Keratinocyte (primary cell): Measurements from ENCODE around the genes FER and CAMK4.

DNA sequence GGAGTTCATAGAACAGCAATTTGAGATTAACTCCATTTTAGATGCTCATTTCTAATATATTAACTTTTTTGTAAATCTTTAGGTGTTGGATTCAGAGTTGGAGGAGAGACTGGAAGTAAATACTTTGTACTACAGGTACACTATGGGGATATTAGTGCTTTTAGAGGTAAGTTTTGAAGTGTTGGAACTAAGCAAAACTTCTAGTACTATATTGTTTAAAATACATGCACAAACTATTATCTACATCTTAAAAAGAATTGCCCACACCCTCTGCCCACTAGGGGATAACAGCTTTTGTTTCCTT lies 171.3 kb downstream of the PAM start:
CAGE:
- cytosol, long polyA minus RNA: no peak
- cytosol, long polyA plus RNA: no peak
- long polyA plus RNA: no peak
- nucleus, long polyA minus RNA: no peak
- nucleus, long polyA plus RNA: no peak

GRCh38 chr5:103017071-103017637 lies 102.8 kb downstream of the GIN1 start:
CAGE:
- cytosol, long polyA minus RNA: no peak
- cytosol, long polyA plus RNA: no peak
- long polyA plus RNA: no peak
- nucleus, long polyA minus RNA: no peak
- nucleus, long polyA plus RNA: no peak

CAGE:
- cytosol, long polyA minus RNA: no peak
- cytosol, long polyA plus RNA: no peak
- long polyA plus RNA: no peak
- nucleus, long polyA minus RNA: no peak
- nucleus, long polyA plus RNA: no peak
These were observed 84.5 kb downstream of the GIN1 start for GRCh38 chr5:103035446-103035877.

DNA sequence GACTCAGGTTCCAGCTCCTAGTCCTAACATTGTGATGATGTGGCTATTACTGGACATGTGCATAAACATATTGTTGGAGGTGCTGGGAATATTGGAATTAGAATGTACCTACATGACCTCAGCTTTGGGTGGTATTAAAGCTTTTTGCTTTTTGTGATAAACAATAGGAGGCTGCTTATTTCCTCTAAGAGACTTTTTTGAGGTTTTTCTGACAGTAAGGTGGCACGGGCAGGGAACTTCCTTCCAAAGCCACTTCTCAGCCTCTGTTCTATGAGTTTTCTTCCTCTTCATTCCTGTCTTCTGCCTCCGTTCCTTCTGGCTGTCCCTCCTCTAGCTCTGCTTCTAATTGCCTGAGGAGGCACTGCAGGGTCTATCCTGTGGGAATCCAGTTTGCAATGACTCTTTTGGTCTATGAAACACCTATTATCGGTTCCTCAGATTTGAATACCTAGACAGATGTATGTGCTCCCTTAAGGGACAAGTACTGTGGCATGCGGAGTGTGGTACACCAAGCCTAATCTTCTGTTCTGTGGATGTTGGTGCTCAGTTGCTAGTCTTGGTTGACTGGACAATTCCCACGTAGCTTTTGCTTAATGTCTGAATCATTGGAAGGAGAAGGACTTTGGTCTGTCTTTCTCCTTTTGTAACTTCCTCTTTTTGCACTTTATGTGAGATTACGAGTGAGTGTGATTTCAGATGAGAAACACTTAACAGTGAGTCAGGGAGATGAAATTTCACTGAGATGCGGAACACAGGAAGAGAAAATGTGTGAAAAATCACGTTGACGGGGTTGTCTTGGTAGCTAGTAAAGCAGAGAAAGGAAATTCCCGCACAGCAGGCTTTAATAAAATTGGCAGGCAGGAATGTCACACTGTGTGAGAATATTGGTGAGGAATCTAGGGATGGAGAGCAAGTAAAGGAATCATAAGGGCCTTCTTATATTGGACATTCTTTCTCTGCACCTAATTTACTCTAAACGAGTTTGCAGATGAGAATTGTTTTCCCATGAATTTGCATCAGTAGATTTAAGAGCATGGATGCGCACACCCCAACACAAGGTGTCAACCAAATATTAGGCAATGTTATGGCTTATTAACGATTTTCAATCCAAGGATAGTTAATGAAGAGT lies 305.2 kb downstream of the EFNA5 start:
CAGE:
- cytosol, long polyA minus RNA: no peak
- cytosol, long polyA plus RNA: no peak
- long polyA plus RNA: no peak
- nucleus, long polyA minus RNA: no peak
- nucleus, long polyA plus RNA: no peak

GRCh38 chr5:107476748-107477276 lies 193.9 kb downstream of the EFNA5 start:
CAGE:
- cytosol, long polyA minus RNA: no peak
- cytosol, long polyA plus RNA: no peak
- long polyA plus RNA: no peak
- nucleus, long polyA minus RNA: no peak
- nucleus, long polyA plus RNA: no peak

DNA sequence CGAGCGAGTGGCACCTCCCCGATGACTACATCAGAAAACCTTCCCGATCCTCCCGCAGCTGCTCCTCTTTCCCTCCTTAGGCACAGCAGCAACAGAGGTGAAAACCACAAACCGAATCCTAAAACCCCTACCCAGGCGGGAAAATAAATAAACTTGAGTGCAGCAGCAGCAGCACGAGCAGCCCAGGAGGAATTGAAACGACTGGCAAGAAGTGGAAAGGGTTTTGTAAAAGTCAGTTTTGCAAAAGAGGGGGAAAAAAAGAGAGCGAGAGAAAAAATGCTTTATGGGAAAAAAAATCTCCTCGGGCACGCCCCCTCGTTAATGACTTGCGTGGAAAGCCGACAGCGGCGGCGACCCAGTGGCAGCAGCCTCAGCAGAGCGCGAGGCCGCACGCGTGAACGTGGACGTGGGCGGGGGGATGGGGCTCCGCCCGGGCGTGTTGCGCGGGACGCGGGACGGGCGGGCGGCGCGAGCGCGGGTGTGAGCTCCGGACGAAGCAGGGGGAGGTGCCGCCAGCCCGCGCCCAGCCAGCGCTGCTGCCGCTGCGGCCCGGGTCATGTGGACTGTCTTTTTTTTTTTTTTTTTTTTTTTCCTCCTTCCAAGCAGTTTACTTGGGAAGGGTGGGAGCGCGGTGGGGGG lies 1.3 kb upstream of the EFNA5 start:
CAGE:
- cytosol, long polyA minus RNA: no peak
- cytosol, long polyA plus RNA: no peak
- long polyA plus RNA: no peak
- nucleus, long polyA minus RNA: no peak
- nucleus, long polyA plus RNA: no peak

GRCh38 chr5:108081973-108082418 lies 299.9 kb downstream of the FBXL17 start:
CAGE:
- cytosol, long polyA minus RNA: no peak
- cytosol, long polyA plus RNA: no peak
- long polyA plus RNA: no peak
- nucleus, long polyA minus RNA: no peak
- nucleus, long polyA plus RNA: no peak

CAGE:
- cytosol, long polyA minus RNA: no peak
- cytosol, long polyA plus RNA: no peak
- long polyA plus RNA: no peak
- nucleus, long polyA minus RNA: start-site peak on the minus strand at chr5:108367851-108367951, 18 reads; start-site peak on the minus strand at chr5:108368106-108368142, 7 reads
- nucleus, long polyA plus RNA: no peak
These were observed 14.1 kb downstream of the FBXL17 start for GRCh38 chr5:108367678-108368256.

CAGE:
- cytosol, long polyA minus RNA: start-site peak on the plus strand at chr5:108747869-108747946, 15 reads
- cytosol, long polyA plus RNA: start-site peak on the plus strand at chr5:108747885-108747967, 42 and 25 reads in 2 replicates
- long polyA plus RNA: start-site peak on the plus strand at chr5:108747911-108747955, 27 and 24 reads in 2 replicates
- nucleus, long polyA minus RNA: start-site peak on the plus strand at chr5:108747882-108747926, 60 reads
- nucleus, long polyA plus RNA: start-site peak on the plus strand at chr5:108747907-108747949, 24 and 23 reads in 2 replicates
These were observed at the start of gene FER for GRCh38 chr5:108747541-108748141. FER (plus strand) TSS chr5:108747897.

CAGE:
- cytosol, long polyA minus RNA: no peak
- cytosol, long polyA plus RNA: no peak
- long polyA plus RNA: no peak
- nucleus, long polyA minus RNA: no peak
- nucleus, long polyA plus RNA: no peak
These were observed 12.9 kb downstream of the FER start for GRCh38 chr5:108760536-108760973.

DNA sequence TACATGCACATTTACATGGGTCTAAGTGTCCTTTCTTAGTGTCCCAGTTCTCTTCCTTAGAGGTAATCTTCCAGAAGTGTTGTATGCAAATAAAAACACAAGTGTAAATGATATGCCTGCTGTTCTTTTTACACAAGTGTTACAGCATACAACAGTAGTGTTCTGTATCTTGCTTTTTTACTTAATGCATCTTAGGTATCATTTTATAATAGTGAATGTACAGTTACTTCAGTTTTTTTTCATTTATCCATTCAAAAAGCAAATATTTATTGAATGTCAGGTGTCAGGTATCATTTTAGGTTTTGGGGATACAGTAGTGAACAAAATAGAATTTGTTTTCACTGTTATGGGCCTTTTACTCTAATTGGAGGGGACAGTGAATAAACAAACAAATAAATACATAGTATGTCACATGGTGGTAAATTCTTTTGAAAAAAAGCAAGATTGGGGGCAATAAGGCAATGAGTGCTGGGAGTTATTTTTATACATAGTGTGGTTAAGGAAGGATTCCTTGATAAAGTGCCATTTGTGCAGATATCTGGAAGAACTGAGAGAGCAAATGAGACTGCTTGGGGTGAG lies 156.2 kb downstream of the FER start:
CAGE:
- cytosol, long polyA minus RNA: no peak
- cytosol, long polyA plus RNA: no peak
- long polyA plus RNA: no peak
- nucleus, long polyA minus RNA: no peak
- nucleus, long polyA plus RNA: no peak

GRCh38 chr5:108912241-108913013 lies 164.7 kb downstream of the FER start:
CAGE:
- cytosol, long polyA minus RNA: no peak
- cytosol, long polyA plus RNA: no peak
- long polyA plus RNA: no peak
- nucleus, long polyA minus RNA: no peak
- nucleus, long polyA plus RNA: no peak

GRCh38 chr5:109334041-109334573 lies 75.7 kb downstream of the PJA2 start:
CAGE:
- cytosol, long polyA minus RNA: no peak
- cytosol, long polyA plus RNA: no peak
- long polyA plus RNA: no peak
- nucleus, long polyA minus RNA: no peak
- nucleus, long polyA plus RNA: no peak

GRCh38 chr5:109790441-109791238 lies 100.9 kb downstream of the MAN2A1 start:
CAGE:
- cytosol, long polyA minus RNA: no peak
- cytosol, long polyA plus RNA: no peak
- long polyA plus RNA: no peak
- nucleus, long polyA minus RNA: no peak
- nucleus, long polyA plus RNA: no peak

CAGE:
- cytosol, long polyA minus RNA: no peak
- cytosol, long polyA plus RNA: no peak
- long polyA plus RNA: no peak
- nucleus, long polyA minus RNA: start-site peak on the plus strand at chr5:109867859-109867929, 85 reads
- nucleus, long polyA plus RNA: no peak
These were observed 177.9 kb downstream of the MAN2A1 start for GRCh38 chr5:109867423-109868169.

CAGE:
- cytosol, long polyA minus RNA: no peak
- cytosol, long polyA plus RNA: no peak
- long polyA plus RNA: no peak
- nucleus, long polyA minus RNA: no peak
- nucleus, long polyA plus RNA: no peak
These were observed 232.0 kb downstream of the MAN2A1 start for GRCh38 chr5:109921566-109922382.

DNA sequence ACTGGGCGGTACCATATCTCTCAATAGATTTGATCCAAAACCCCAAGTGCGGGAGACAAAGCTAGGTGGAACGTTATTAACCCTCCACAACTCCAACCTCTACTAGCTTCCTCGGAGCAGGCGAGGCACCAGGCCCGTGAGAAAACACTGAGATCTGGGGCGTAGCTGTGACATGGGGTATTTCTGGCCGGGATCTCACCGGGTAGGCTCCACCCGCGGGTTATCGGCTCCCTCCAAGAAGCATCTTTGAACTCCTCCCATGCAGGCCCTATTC lies 347 bp upstream of the SLC25A46 start:
CAGE:
- cytosol, long polyA minus RNA: no peak
- cytosol, long polyA plus RNA: no peak
- long polyA plus RNA: no peak
- nucleus, long polyA minus RNA: no peak
- nucleus, long polyA plus RNA: no peak

DNA sequence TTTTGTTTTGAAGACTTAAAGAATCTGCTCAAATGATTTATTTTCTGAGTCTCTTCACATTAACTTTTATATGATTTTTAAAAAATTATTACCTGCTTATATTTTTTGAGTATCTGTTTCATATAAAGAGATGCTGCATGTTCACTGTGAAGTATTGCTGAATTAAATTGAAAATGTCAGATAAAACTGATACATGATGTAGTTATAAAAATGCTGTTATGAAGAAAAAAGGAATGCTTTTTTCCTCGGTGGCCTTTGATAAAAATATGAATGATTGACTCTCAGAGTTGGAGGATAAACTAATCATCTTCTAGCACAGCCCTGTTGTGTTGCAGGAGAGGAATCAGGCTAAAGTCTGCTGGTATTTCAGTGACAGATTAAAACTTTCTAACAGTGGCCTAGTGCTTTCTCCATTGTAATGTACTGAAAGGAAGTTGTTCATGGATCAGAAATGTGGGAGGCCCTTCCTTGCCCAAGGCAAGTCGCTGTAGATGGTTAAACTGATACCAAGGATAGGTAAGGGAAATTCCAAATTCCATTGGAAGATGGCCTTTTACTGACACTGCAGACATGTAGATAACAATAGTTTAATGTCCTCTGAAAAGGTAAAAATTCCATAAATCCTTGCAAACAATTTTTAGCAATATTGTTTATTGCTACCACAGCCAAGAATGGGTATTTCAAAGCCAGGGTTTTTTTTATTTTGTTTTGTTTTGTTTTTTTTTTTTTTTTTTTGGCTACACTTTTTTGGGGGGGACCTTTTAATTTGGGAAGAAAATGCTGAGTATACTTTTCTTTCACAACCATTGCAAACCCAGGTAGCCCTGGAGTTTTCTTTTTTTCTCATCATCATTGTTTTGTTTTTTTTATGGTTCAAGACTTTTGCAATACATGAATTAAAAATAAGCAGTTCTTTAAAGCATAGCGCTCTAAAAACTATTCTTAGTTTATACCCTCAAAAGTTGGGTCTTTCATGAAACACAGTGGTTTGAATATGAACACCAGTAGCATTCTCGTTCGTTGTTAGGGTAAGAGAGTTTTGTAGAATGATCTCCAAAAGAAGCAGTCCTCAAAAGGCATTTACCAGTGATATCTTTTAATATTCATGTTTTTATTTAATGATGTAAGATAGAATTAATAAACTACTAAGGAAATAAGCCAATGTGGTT lies 35.4 kb downstream of the WDR36 start:
CAGE:
- cytosol, long polyA minus RNA: start-site peak on the plus strand centred at position 175 of the sequence, 109 bp wide, 28 reads; start-site peak on the plus strand centred at position 673 of the sequence, 22 bp wide, 26 reads
- cytosol, long polyA plus RNA: no peak
- long polyA plus RNA: no peak
- nucleus, long polyA minus RNA: start-site peak on the plus strand centred at position 145 of the sequence, 14 bp wide, 17 reads; start-site peak on the plus strand centred at position 676 of the sequence, 15 bp wide, 54 reads; start-site peak on the plus strand centred at position 808 of the sequence, 39 bp wide, 17 reads
- nucleus, long polyA plus RNA: no peak

GRCh38 chr5:111223298-111224580 lies at the start of gene CAMK4:
CAMK4 (plus strand) TSS chr5:111224384.
CAGE:
- cytosol, long polyA minus RNA: no peak
- cytosol, long polyA plus RNA: no peak
- long polyA plus RNA: no peak
- nucleus, long polyA minus RNA: no peak
- nucleus, long polyA plus RNA: no peak

DNA sequence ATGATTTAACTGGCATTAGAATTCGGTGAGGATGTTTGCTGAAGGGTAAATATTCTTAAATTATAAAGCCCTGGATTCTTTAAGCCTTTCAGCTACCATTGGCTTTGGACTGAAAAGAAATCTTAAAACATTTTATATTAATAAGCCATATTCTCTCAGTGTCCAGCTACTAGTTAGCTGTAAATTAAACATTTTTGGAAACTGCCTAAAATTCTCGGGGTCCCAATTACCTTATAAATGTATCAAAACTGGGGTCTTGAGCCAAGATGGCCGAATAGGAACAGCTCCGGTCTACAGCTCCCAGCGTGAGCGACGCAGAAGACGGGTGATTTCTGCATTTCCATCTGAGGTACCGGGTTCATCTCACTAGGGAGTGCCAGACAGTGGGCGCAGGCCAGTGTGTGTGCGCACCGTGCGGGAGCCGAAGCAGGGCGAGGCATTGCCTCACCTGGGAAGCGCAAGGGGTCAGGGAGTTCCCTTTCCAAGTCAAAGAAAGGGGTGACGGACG lies 77.9 kb downstream of the CAMK4 start:
CAGE:
- cytosol, long polyA minus RNA: no peak
- cytosol, long polyA plus RNA: no peak
- long polyA plus RNA: no peak
- nucleus, long polyA minus RNA: no peak
- nucleus, long polyA plus RNA: no peak